ENCODE measurements around a stretch of chr5.

DNA sequence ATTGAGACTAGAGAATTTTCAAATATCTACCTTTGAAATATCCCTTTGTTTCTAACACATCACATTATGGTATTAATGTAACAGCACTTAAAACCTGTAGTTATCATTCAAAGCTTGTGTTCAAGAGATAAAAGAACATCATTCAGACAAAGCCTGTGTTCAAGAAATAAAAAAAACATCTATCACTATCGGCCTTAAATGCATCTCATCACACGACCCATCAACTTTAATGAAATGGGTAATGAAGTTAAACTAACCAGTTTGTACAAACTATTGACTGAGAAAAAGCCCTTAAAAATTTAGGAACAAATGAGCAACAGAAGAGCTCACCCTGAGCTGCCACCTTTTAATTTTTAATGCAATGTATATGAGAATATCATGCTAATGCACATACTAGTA, 57.8 kb downstream of the IL6ST start:
- PRO-cap, 3 experiments = no peak in any of the 3 experiments

DNA sequence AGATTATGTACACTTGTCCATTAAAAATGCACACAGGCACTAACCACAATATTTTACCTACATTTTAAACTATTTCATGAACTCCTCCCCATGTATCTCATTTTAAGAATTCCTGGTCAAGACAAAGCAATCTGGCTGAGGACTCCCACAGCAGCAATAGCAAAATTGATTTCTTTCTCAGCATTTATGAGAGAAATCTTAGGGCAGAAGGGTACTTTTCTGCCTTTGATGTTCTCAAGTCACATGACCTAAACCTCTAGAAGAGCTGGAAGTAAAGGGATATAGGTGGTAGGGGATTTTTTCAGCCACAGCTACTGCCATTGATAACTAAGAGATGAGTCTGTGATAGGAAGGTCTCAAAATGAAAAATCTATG, 35.7 kb downstream of the IL6ST start:
- PRO-cap, 3 experiments = no peak in any of the 3 experiments

GRCh38 chr5:55968083-55968459, 26.7 kb downstream of the IL6ST start:
- PRO-cap, 3 experiments = no peak in any of the 3 experiments

DNA sequence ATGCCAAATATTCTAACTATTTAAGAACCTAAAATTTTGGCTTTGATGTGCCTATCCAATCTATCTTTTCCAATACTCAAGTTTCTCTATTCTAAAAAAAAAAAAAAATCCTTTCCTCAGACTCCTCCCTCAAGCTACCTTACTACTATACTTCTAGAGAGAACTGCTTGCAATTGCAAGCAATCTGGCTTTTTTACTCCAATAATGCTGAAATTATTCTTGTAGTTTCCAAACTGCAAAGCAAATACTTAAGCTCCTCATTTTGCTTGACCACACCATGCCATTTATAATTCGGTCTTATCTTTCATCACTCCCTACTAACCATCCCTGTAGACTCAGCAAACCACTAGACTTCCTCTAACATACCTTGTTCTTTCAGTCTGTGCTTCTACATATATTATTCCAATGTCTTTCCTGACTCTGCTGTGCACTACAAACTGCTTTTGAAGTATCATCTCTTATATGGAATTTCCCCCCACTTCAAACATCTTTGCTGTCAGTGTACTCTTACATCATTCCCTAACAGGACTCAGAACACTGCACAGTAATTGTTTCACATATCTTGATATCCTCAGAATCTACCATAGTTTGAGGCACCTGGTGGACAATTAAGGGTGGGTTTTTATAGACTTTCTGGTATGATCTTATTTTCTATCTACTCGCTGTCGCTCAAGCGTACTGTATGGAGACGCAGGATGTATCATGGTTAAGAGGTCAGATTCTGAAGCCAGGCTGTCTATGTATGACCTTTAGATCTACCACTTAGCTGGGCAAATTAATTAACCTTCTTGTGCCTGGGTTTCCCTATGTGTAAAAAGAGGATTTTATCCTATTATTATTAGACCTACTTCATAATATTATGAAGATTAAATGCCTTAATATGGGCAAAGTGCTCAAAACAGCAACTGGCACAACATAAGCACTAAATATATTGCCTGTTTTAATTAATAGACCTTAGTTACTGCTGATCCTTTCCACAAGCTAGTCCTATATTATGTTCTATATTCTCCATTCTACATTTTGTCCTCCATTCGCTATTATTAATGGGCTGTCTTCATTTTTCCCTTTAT, 2.8 kb downstream of the IL6ST start:
- PRO-cap, 3 experiments = peak in 2 of 3 experiments; most common plus-strand start position 515 of the sequence (in 2); most common minus-strand start position 426 of the sequence (in 1)

GRCh38 chr5:56296297-56296670, 63.2 kb upstream of the ANKRD55 start:
- PRO-cap, 3 experiments = no peak in any of the 3 experiments

DNA sequence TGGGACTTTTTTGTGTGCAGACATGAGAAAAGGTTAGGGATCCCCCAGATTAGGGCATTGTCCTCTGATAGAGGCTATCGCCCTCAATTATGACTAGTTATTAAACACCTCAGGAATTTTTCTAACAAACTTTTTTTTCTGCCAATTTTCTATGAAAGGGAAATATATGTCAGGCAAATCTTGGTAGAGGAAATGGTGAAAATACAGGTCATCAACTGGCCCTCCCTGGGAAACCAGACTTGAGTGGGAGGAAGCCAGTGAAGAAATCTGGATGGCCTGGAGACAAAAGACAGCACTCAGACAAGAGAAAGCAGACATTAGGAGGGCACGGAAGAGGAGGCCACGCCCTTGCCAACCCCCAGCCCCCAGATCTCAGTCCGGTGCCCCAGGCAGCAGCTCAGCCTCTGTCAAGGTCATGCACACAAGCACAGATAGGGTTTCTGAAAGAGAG, 85.9 kb upstream of the ANKRD55 start:
- PRO-cap, 3 experiments = no peak in any of the 3 experiments

- PRO-cap, 3 experiments = no peak in any of the 3 experiments
These were observed 226.6 kb upstream of the MAP3K1 start for GRCh38 chr5:56588612-56589188.

DNA sequence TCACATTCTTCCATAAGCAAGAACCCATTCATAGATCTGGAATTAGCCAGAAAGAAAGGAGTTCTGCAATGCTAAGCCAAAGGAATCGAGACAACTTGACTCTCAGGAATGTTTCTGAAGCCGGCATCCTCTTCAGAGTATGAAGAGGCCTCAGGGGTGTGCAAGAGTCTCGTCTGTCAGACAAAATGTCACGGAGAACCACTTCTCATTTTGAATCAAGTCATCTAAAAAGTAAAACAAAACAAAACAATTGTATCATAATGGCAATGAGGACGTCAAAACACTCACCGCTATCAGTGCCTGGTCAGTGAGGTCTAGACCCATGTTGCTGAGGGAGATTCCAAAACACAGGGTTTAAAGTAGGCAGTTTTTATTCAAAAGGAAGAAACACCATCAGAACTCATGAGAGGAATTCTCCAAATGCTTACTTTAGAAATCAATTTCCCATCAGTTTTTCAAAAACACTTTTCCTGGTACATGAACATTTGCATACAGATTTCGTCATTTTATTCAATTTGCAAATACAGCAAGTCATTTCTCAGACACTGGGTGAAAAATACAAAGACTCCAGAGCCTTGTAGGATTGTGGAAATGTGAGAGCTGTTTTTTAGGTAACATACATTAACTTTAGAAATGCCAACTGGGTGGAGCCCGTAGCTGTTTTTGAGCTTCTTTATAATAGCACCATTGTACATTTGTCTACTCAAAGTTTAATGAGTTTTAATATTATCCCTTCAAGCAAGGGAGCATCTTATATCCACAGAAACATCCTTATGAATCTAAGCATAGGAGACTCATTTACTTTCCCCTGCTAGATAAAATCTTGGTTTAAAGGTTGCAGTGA, 89.5 kb upstream of the MAP3K1 start:
- PRO-cap, 3 experiments = peak in 3 of 3 experiments; most common minus-strand start position 277 of the sequence (in 3)

DNA sequence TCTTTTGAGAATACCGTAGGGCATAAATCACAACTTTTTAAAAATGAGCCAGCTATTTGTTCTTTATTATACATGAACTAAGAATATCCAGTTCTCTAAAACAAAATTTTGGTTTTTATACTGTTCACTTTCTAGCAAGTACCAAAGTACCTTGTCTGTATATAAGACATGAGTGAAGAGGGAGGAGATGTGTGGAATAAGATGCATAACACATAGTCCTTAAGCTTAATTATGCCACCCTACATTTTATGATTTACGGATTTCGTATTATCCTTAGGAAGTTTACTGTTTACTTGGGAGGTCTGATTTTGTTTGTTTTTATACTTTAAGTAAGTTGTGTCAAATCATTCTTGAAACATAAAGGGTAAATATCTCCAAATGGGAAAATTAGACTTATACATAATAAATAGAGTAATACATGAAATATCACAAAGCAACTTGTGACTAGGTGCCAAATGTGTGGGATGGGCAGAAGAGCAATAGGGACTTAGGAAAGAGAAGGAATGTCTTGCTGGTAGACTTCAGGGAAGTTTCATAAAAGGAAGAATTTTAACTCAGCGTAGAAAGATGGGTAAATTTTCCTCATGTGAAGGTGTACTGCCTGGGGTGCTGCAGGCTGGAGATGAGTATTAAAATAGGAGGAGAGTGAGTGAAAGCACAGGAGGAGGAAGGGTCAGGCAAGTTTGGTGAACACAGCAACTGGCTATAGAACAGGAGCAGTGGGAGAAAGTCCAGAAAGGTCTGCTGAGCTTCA, 43.1 kb downstream of the MAP3K1 start:
- PRO-cap, 3 experiments = no peak in any of the 3 experiments

DNA sequence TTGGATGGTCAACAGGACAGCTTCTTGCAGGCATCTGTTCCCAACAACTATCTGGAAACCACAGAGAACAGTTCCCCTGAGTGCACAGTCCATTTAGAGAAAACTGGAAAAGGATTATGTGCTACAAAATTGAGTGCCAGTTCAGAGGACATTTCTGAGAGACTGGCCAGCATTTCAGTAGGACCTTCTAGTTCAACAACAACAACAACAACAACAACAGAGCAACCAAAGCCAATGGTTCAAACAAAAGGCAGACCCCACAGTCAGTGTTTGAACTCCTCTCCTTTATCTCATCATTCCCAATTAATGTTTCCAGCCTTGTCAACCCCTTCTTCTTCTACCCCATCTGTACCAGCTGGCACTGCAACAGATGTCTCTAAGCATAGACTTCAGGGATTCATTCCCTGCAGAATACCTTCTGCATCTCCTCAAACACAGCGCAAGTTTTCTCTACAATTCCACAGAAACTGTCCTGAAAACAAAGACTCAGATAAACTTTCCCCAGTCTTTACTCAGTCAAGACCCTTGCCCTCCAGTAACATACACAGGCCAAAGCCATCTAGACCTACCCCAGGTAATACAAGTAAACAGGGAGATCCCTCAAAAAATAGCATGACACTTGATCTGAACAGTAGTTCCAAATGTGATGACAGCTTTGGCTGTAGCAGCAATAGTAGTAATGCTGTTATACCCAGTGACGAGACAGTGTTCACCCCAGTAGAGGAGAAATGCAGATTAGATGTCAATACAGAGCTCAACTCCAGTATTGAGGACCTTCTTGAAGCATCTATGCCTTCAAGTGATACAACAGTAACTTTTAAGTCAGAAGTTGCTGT, 27.3 kb upstream of the SETD9 start:
- PRO-cap, 3 experiments = no peak in any of the 3 experiments

GRCh38 chr5:57031928-57032705, 80.2 kb upstream of the MIER3 start:
- PRO-cap, 3 experiments = no peak in any of the 3 experiments

DNA sequence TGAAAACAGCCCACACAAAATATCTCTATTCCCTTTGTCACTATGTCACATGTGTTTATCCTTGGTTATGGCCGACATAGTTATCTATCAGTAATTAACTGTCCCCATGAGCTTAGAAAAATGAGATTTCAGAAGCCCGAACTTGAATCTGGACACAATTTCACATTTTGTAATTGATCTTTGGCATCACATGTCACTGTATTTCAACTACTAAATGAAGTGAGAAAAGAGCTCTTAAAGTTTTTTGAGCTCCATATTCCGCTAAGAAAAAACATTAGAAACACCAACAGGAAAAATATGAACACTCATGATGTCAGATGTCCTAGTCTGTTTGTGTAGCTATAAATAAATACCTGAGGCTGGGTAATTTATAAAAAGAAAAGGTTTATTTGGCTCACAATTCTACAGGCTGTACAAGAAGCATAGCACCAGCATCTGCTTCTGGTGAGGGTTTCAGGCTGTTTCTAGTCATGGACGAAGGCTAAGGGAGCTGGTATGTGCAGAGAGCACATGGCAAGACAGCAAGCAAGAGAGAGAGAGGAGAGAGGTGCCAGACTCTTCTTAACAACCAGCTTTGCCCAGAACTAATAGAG, 186.3 kb downstream of the PLK2 start:
- PRO-cap, 3 experiments = peak in 1 of 3 experiments; most common plus-strand start position 399 of the sequence (in 1)

GRCh38 chr5:58922312-58923209, 339.7 kb downstream of the RAB3C start:
- PRO-cap, 3 experiments = no peak in any of the 3 experiments

- PRO-cap, 3 experiments = no peak in any of the 3 experiments
These were observed 416.9 kb downstream of the RAB3C start for GRCh38 chr5:58999593-59000443.

DNA sequence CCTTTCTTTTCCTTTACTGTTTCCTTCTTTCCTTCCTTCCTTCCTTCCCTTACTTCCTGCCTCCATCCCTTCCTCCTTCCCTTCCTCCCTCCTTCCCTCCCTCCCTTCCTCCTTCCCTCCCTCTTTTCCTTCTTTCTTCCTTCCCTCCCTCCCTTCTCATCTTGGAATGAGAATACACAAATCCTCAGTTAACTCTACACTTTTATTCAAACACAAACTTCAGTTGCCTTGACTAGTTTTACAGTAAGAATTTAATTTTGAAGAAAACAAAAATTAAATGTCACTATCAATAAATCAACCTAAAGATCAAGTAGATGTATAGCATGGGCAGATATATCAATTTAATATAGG, 560.2 kb downstream of the RAB3C start:
- PRO-cap, 3 experiments = no peak in any of the 3 experiments

GRCh38 chr5:59193802-59194104, 610.9 kb downstream of the RAB3C start:
- PRO-cap, 3 experiments = no peak in any of the 3 experiments

- PRO-cap, 3 experiments = no peak in any of the 3 experiments
These were observed 542.2 kb downstream of the PDE4D start for GRCh38 chr5:59351407-59351710.

DNA sequence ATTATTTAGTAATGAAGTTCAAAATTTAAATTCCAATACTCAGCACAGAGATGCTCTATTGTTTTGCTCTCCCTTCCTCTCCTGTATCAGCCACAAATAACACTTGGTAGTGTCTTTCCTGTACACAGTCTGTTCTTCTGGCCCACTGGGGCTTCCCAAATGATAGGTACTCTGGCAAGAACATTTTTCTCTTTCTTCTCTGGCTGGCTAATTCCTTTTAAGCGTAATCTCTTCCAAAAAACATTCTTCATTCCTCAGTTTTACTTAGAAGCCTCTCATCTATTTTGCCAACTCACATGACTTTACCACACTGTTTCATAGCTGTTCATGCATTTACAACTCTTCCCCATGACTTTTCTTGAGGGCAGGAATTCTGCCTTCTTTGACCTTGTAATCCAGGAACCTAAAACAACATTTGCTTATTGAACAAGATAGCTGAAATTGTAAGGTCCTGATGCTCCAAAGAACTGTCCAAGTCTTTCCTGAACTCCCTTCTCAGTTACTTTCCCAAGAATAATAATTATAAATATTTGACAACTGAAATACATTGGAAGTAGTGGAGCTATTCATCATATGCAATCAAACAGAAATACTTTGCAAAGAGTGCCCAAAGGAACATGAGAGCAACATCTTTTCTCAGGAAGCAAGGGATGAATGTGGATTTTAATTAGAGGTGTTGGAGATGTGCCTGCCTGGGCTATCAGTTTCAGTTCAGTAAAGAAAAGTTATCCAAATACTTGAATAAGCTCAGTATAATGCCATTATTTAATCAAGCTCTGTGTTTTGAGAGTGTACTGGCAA, 458.0 kb downstream of the PDE4D start:
- PRO-cap, 3 experiments = no peak in any of the 3 experiments

GRCh38 chr5:59450661-59451628, 442.6 kb downstream of the PDE4D start:
- PRO-cap, 3 experiments = no peak in any of the 3 experiments

GRCh38 chr5:59458969-59459841, 434.3 kb downstream of the PDE4D start:
- PRO-cap, 3 experiments = no peak in any of the 3 experiments

Measured in Metastatic Breast Carcinoma in the Ovary (tissue), 3 donors.